Helper T cell (primary cell): ENCODE measurements around a stretch of chr6.

- PRO-cap, 2 experiments = no peak in any of the 2 experiments
Observed at GRCh38 chr6:15505446-15506139, 157.2 kb downstream of the DTNBP1 start.

GRCh38 chr6:15523900-15524466 is 138.8 kb downstream of the DTNBP1 start:
- PRO-cap, 2 experiments = no peak in any of the 2 experiments

DNA sequence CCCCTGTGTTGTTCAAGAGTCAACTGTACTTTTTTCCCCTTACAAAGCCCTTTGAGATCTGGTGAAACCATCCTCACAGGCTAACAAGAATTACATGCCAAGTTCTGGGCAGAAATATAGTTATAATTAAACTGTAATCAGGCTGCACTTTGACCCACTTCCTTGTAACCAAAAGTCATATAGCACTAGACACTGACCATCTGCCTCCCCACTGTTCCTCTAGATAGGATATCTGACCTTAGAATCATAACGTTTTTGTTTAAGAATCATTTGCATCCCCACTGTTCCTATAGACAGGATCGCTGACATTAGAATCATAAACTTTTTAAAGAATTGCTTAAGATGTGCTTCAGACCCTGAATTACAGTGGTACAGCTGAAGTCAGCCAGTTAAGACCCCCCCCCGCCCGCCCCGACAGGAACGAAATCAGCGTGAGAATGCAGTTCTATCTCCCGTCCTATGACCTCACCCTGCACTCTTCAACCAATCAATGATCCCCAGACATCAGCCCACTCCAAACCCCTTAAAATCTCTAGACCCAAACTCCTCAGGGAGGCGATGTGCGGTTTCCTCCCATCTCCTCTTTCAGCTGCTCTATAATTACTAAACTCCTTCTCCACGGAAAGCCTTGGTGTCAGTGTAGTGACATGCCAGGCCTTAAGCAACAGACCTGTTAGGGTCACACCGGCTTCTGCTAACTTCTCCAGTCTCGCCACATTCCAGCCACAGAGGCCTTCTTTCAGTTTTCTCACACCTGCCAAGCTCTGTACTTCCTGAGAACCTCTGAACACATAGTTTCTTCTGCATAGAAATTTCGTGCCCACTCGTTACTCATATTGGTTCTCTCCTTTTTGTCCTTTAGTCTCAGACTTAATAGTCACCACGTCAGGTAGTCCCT is 93.6 kb downstream of the DTNBP1 start:
- PRO-cap, 2 experiments = no peak in any of the 2 experiments

GRCh38 chr6:15895731-15896119 is 232.9 kb upstream of the DTNBP1 start:
- PRO-cap, 2 experiments = no peak in any of the 2 experiments

DNA sequence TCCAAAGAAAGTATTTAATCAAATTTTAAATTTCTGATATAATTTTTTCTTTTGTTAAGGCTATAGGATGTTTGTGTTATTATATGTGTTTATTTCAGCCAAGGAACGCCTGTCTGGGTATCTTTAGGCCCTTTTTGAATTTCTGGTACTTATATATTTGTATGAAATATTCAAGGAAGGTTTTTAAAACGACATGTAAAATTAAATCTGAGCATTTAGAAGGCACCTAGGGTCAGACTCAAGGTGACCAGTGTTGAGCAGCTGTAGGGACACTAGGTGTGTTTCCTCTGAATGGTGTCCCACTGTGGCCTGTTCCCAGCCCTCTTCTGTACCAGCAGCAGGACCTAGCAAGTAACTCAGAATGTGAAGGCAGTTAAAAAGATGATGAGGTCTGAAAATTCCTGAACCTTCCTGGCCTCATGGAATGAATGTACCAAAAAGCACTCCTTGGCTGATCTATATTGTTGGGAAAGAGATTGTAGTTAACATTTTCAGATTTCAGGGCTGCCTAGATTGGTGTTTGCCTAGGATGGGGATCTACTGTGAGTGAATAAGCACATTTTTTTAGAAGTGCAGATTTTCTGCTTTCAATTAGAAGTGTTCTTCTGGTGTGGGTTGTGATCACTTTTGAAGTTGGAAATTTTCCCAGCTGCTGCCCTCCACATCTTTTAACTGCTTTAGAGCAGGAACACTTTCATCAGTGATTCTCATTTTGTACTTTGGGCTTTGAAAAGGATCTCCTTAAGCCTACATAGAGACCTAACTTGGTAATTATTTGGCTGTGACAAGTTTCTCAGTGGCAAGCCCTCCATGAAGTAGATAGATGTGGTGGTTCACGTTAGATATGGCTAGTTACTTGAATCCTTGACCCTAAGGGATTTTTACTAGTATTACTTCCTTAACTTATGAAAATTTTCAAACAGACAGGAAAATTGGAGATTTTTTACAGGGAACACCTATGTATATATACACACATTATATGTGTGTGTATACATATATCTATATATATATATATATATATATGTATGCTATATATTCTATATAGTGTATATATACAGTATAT is 6.2 kb downstream of the MYLIP start:
- PRO-cap, 2 experiments = no peak in any of the 2 experiments

GRCh38 chr6:16139872-16140346 is 11.0 kb downstream of the MYLIP start:
- PRO-cap, 2 experiments = no peak in any of the 2 experiments

DNA sequence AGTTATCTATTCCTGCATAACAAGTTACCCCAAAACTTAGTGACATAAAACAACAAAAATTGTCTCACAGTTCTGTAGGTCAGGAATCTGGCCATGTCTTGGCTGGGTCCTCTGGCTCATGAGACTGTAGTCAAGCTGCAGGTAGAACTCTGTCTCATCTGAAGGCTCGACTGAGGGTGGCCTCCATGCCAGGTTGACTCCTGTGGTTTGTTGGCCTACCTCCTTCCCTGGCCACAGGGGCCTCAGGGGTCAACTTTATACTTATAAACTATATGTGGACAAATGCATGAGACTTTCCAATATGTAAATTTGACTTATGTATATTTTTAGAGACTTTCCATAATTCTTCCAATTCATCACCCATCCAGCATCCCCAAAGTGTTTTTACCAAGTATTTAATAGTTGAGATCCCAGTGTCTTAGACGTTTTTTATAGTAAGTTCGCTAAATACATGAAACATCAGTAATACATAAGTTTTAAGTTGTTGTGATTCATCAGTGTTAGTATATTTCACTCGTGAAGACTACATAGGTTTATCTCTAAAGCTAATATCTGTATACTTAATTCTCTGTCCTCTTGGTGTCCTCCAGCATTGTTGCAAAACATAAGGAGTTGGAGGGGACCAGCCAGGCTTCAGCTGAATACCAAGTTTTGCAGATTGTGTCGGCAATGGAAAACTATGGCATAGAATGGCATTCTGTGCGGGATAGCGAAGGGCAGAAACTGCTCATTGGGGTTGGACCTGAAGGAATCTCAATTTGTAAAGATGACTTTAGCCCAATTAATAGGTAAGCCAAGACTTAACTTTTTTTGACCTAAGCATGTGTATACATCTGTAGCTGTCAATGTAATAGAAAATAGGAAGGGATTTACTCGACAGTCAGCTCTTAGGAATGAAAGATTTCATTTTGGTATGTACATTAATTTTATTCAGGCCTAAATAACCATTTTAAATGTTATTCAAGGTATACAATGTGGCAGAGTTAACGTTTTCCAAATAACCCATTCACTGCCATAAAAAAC is 13.9 kb downstream of the MYLIP start:
- PRO-cap, 2 experiments = no peak in any of the 2 experiments

- PRO-cap, 2 experiments = no peak in any of the 2 experiments
Observed at GRCh38 chr6:16148252-16148837, 19.5 kb downstream of the MYLIP start.

- PRO-cap, 2 experiments = no peak in any of the 2 experiments
Observed at GRCh38 chr6:16148838-16149927, 20.3 kb downstream of the MYLIP start.

- PRO-cap, 2 experiments = no peak in any of the 2 experiments
Observed at GRCh38 chr6:16345427-16346086, 107.2 kb downstream of the GMPR start.

GRCh38 chr6:16352123-16352808 is 113.9 kb downstream of the GMPR start:
- PRO-cap, 2 experiments = no peak in any of the 2 experiments

DNA sequence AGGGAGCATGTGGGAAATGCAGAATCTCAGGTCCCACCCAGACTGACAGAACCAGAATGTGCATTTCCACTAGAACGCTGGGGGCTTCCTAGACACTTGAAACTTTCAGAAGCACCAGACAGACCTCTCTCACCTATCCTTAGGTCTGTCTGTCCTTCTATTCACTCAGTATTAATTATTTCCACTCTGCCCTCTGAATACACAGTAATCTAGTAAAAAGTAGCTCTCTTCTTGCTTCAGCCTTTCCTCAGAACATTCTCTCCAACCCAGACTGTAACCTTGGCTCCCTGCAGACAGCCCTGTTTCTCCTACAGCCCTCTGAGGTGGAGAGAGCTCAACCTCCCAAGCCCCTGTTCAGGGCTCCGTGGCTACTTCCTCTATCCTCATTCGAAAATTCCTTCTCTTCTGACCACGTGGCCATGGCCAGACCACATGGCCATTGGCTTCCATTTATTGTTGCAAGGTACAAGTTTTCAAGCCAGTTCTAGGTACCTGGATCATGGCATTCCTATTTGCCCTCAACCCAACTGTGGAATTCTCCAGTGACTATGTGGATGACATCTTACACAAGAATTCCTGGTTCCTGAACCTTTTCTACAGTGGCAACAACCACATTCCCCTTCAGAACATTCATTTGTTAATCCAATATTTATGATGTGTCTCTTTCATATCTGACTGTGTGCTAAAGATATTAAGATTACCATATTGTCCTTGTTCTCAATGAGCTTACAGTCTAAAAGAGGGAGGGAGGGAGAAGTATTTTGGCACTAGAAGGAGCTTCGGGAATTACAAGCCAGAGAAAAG is 161.8 kb downstream of the GMPR start:
- PRO-cap, 2 experiments = no peak in any of the 2 experiments

DNA sequence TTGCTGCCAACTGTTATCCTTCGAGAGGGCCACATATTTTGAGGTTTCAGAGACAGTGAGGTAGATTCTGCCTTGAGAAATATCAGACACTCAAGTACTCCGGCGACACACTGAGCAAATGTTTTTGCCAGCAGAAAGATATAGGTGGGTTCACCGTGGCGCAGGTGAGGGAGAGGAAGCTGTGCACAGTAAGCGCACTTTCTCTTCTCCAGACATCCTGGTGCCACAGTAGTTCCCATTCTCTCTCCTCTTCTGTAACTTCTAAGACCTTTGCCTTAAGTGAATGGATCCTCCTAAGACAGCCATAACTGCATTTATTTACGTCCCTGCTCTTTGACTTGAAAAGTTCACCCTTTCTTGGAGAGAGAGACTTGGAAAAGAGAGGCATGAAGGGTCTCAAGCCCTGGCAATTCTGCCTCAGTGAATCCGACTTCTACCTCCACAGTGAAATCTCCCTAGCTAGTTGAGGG is 183.8 kb downstream of the GMPR start:
- PRO-cap, 2 experiments = peak in 2 of 2 experiments; most common minus-strand start position 112 of the sequence (in 2)

DNA sequence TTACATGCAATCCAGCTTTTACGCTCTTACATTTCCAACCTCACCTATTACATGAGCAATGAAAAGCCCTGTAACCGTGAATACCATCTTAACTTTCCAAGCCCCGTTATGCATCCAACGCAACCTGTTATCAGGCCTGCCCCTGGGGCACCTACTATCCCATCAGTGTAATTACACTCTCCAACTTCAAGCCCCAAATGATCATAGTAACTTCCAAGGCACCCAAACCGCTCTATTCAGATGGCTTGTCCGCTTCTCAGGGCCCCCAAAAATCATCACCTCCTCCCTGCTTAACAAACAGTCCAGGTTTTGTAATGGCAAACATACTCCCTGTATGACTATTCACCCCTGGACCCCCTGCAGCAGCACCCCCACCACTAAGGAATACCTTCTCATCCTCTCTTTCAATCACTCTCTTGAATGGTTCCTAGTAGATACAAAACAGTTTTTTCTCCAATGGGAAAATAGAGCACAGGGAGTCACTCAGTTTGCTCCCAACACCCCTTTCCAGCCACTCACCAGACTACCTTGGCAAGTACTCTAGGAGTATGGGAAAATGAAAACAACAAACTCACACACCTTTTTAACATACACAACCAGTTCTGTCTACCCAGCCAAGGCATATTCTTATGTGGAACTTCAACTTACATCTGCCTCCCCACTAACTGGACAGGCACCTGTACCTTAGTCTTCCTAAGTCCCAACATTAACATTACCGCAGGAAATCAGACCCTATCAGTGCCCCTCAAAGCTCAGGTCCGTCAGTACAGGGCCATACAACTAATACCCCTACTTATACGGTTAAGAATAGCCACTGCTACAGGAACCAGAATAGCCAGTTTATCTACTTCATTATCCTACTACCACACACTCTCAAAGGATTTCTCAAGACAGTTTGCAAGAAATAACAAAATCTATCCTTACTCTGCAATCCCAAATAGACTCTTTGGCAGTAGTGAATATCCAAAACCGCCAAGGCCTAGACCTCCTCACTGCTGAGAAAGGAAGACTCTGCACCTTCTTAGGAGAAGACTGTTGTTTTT is 224.6 kb downstream of the GMPR start:
- PRO-cap, 2 experiments = no peak in any of the 2 experiments

- PRO-cap, 2 experiments = no peak in any of the 2 experiments
Observed at GRCh38 chr6:16591690-16592602, 169.3 kb downstream of the ATXN1 start.

GRCh38 chr6:16646508-16647193 is 114.6 kb downstream of the ATXN1 start:
- PRO-cap, 2 experiments = no peak in any of the 2 experiments

- PRO-cap, 2 experiments = no peak in any of the 2 experiments
Observed at GRCh38 chr6:16657404-16657994, 103.8 kb downstream of the ATXN1 start.

DNA sequence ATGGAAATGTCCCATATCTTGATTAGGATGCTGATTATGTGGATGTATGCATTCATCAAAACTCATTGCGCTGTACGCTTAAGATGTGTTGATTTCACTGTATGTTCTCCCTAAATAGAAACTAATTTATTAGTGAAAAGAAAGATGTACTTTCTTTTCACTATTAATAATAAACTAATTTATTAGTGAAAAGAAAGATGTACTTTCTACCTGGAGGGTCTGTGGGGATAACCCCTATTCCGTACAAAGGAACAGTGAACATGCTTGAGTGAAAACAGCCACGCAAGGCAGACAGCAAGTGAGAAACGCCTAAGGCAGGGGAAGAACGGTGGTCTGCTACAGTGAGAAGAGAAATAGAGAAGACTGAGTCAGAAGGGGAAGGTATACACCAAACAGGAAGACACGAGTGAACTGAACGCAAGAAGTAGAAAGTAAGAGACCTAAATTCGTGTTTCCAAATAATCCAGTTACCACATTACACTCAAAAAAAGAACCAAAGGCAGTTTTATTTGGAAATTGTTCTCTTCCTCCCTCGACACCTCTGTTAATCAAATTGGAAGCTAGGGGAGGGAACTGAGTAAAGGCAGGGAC is 49.1 kb downstream of the ATXN1 start:
- PRO-cap, 2 experiments = peak in 2 of 2 experiments; most common plus-strand start position 371 of the sequence (in 2); most common minus-strand start position 326 of the sequence (in 2)

GRCh38 chr6:16758362-16758930 is 2.8 kb downstream of the ATXN1 start:
- PRO-cap, 2 experiments = peak in 1 of 2 experiments; most common plus-strand start chr6:16758738 (in 1); most common minus-strand start chr6:16758603 (in 1)

GRCh38 chr6:16760946-16761298 is 338 bp downstream of the ATXN1 start:
- PRO-cap, 2 experiments = peak in 2 of 2 experiments; most common plus-strand start chr6:16761080 (in 1); most common minus-strand start chr6:16761085 (in 2)